Mesenchymal stem cell of the bone marrow (primary cell): Measurements from ENCODE around the gene TBC1D16.

GRCh38 chr17:78821800-78823112 lies 18.4 kb downstream of the USP36 start:
- CAGE, long polyA plus RNA = no peak

DNA sequence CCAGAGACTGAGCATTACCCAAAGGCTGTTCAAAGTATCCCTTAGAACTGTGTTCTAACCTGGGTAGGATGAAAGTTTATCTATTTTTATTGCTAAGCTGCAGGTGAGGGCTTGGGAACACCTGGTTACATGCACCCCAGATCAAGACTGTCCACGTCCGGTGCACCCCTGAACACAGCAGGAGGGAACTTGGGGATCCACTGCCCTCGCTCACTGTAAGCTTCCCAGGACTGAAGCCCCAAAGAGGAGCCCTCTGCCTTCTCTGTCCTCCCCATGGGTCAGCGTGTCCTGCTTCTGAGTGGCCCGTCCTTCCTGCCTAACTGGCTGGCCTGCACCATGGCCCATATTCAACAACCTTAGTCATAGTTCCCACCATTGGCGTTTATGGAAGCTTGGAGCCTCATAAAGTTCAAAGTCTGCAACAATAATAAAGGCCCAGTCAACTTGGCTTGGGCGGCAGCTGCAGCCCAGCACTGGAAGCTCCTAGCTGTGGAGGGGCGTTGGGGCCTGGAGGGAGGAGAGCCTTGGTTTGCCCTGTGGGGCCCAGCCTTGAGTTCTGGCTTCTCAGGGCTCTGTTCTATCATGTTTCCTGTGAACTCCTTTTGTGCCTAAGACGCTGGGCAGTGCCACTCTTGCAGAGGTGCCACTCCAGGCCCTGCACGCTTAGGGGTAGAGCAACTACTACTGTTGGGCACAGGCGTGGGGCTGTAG lies 1.1 kb upstream of the ENGASE start:
- CAGE, long polyA plus RNA = no peak

GRCh38 chr17:79432997-79433216 lies 177.9 kb downstream of the RBFOX3 start:
- CAGE, long polyA plus RNA = no peak

- CAGE, long polyA plus RNA = no peak
Measured at GRCh38 chr17:79664886-79665771, 54.3 kb upstream of the RBFOX3 start.

- CAGE, long polyA plus RNA = no peak
Measured at GRCh38 chr17:79715280-79715877, 15.4 kb upstream of the ENPP7 start.

GRCh38 chr17:79786326-79787055 lies 8.5 kb downstream of the CBX2 start:
- CAGE, long polyA plus RNA = no peak

DNA sequence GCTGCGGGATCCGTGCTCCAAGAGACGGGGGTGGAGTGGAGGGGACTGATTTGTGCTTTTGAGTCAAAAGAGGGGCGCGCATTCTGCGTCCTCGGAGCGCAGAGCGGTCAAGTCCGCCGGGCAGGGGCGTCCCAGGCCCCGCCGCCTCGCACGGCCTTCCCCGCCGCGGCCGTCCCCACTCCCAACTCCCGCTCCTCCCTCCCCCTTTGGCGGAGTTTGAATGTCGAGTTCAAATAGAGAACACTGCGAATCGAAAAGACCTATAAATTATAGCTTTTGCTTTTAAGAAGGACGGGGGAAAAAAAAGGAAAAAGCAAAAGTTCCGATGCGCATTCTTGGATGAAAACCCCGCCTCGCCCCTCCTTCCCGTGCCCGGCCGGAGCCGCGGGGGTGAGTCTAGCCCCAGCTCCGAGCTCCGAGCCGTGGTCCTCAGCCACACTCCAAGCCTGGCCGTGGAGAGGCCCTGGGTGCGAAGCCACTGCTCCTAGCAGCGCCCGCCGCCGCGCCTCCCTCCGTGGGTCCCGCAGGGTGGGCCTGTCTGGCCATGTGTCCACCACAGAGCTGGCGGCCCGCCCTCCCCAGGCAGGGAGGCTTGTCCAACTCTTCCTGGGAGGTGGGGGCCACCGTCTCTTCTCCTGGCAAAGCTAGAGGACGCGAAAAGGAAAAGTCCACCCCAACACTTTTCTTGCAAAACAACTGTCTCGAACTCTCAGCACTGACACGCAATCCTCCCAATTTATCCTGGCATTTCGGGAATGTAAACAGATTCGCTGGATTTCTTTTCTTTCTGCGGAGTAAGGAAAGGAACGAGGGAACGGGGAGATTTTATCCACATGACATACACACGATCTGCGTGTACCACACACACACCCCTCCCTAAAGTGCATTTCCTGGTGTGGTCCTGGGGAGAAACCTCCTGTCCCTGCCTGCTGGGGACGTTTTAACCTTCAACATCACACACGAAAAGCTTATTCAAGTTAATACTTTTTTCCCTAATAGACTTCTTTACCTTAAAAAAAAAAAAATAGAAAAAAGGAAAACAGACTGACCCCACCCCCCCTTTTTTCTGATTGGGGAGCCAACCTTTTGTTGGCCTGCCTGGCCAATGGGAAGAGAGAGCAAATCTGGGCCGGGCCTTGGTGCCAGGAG lies 3.5 kb downstream of the CBX8 start:
- CAGE, long polyA plus RNA = no peak

DNA sequence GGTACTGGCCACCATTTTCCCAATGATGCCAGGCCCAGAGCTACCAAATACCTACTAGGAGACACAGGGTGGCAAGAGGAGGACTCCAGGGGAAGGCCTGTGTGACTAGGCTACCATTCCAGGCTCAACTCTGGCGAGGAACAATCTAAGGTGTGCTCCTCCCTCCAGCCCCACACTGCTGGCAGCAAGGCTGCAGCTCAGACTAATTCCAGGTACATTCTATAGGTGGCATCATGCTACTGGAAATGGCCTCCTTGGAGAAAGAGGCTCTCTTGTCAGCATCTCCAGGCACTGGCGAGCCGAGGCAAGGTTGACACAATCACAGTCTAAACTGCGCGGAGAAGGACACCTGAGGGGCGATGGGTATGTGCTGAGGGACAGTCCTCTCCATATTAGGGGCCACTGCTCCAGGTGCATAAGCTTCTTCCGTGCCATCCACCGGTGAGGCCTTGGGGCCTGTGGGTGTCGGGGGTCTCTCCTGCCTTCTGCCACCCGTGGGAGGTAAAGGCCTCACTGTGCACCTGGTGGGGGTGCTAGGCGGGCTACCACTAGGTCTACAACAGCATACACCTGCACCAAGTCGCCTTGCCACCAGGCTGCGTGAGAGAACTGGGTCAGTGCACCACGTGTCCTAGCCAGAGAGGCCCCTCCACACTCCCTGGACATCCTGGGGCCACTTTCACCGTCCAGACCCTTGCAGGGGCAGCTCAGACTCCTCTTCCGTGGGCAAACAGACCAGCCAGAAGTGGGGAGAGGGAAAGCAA lies 11.9 kb upstream of the CBX8 start:
- CAGE, long polyA plus RNA = no peak

DNA sequence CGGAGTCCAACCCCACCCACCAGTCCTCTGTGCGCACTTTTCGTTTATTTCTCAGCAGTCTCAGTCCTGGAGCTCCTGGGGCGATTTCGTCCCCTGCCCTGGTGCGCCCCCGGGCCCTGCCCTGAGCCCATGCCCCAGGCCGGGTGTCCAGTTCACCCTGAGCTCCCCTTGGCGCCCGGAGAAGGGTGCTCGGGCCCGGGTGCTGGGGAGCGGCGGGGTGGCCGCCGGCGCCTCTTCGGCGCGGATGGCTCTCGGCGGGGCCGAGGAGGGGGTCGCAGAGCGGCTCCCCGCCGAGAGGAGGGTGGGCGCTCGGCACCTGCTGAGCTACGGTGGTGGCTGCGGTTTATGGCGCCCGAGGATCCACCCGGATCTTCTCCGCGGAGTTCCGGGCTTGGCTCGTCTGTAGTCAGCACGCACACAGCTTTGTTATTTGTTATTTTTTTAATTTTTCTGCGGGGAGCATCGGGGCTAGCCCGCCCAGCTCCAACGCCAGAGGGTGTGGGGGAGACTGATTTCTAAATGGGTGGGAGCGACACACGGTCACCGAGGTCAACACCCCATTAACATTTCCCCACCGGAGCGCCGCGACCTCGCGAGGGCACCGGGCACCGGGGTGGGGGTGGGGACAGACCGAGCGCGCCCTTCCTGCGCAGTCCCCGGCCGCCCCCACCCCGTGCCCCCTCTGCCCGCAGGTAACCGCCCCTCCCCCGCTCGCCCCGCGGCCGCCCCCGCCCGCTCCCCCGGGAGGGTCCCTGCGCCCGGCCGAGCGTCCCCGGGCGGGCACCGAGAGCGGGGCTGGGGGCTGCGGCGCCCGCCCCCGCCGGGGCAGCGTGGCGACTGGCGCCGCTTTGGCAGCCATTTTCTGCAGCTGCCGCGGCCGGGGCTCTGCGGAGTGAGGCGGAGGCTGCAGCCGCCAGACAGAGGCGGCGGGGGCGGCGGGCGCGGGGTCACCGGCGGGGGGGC lies 16.0 kb upstream of the CBX8 start:
- CAGE, long polyA plus RNA = no peak

- CAGE, long polyA plus RNA = no peak
Measured at GRCh38 chr17:79813747-79814104, 16.8 kb upstream of the CBX8 start.

GRCh38 chr17:79838121-79838281 lies 1.2 kb downstream of the CBX4 start:
- CAGE, long polyA plus RNA = no peak

DNA sequence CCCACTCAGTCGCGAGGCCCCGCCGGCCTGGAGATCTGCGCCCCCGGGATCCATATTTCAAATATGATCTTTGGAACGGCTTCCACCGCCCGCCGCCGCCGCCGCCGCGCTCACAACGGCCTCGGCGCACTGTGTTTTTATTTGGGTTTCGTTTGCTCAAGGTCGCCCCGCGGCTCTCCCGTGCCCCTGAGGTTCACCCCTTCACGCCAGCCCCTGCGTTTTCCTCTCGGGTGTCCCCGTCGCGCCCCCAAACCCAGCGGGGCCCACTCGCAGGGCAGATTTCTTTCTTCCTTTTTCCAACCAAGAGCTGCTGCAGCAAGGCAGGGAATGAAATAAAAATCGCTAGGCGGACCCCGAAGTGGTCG lies 4.3 kb upstream of the CBX4 start:
- CAGE, long polyA plus RNA = no peak

GRCh38 chr17:79932756-79933546 lies 93.7 kb upstream of the CBX4 start:
- CAGE, long polyA plus RNA = no peak

- CAGE, long polyA plus RNA = no peak
Measured at GRCh38 chr17:80035745-80035925, at the start of gene TBC1D16. TBC1D16 (minus strand) TSS chr17:80035872.

DNA sequence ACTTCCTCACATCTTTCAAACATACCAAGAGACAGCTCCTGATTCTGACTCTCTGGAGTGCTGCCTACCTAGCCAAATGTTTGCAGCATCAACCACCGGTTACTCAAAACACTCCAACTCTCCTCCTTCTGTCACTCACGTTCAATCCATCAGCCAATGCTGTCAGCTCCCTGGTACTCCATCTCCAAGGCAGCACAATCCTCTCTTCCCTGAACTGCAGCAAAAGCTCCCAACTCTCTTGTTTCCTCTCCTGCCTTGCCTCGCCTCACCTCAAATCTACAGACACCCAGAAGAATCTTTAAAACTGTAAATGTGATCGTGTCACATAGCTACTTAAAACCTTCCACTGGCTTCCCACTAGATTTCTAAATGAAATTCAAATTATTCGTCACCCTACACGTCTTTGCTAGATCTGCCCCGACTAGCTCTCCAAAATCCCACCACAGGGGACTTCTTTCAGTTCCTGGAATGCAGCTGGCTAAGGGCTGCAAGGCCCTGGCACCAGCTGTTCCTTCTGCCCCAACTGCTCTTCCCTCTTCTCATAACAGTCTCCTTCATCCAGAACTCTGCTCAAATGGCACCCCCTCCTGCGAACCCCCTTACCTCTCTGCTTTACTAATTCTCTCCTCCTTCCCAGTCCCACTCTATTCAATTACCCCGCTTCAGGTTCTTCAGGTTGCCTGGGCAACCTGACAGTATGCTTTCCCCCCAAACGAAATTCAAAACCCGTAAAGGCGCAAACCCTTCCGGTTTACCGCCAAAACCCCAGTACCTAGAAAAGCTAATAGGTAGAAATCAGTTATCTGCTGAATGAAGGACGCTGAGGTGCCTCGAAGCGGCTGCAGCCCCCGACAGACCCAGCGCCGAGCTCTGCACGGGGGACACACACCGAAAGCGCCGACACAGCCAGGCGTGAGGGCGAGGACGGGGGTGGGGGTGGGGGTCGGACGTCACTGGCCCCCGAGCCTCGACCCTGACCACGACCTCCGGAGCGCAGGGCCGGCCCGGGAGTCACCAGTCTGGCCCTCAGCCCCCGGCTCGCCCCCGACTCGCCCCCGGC lies 892 bp downstream of the EIF4A3 start:
- CAGE, long polyA plus RNA = no peak

DNA sequence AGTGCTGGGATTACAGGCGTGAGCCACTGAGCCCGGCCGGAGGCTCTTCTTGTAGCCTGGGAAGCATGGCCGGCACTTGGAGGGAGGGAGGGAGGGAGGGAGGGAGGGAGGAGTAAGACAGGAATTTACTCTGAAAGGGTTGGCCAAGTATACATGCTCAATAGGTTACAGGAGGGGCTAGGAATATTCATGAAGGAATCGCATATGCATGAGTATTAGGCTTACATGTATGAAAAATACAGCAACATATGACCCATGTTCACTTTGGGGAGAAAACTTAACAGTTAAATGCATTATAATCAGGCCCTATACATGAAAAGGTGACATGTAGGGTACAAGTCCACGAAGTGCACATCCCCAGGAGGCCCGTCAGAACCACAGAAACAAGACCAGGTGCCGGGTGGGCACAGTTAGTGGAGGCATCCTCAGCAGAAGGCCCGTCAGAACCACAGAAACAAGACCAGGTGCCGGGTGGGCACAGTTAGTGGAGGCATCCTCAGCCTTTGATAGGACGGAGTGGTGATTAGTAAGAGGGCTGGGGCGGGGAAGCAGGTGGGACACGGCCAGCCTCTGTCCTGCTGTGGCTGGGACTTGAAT lies 3.3 kb upstream of the RNF213 start:
- CAGE, long polyA plus RNA = no peak

GRCh38 chr17:80263786-80264439 lies 3.3 kb downstream of the RNF213 start:
- CAGE, long polyA plus RNA = no peak

DNA sequence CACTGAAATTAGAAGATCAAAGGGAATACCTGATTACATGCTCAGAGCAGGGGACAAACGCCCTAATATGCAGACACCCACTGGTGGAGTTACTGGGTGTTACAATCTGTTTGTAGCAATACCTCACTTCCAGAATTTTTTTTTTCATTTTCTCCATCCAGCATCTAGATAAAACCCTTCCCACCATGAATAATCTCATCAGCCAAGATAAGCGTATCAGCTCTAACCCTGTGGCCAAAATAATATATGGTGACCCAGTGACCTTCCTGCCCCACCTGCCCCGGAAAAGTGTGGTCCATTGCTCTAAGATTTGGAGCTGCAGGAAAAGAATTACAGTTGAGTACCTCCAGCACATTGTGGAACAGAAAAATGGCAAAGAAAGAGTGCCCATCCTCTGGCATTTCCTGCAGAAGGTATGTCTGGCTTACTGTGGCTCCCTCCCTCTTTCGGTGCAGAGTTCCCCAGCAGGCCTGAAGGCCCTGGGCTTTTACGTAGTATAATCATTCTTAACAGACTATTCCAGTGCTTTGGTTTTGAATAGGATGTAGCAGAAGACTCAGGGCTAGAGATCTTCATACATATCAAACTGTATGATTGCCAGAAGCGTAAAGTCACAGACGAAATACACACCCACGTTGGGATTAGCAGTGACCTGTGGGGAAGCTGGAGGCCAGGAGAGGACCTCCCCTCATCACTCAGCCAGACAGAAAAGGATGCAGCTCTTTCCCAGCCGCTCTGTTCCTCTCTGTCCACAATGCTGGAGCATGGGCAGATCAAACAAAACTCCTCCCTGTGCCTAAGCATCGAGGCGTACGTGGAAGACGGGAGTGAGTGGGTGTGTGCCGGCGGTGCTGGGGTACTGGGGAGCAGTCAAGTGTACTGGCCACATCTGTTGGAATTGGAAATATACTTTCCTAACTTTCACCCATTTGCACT lies 31.2 kb upstream of the ENDOV start:
- CAGE, long polyA plus RNA = no peak

DNA sequence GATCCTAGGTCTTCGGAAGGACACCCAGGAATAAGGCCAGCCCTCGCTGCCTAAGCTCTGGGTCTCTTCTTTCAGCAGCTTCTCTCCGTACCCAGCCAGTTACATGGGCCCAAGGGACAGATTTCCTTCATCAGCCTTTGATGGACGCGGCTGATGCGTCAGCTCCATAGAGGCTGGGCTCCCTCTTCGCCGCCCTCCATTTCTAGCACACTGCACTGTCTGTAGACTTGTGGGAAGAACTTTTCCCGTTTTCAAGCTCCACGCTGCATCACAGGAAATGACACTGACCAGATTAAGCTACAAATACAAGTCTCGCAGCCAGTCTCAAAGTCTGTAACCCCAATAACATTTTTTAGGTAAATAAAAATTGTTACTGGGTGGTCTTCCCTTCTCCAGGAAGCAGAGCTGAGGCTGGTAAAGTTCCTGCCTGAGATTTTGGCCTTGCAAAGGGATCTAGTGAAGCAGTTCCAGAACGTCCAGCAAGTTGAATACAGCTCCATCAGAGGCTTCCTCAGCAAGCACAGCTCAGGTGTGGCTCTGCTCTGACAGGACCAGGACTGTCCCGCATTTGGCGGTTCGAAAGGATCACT lies 30.2 kb upstream of the ENDOV start:
- CAGE, long polyA plus RNA = no peak

DNA sequence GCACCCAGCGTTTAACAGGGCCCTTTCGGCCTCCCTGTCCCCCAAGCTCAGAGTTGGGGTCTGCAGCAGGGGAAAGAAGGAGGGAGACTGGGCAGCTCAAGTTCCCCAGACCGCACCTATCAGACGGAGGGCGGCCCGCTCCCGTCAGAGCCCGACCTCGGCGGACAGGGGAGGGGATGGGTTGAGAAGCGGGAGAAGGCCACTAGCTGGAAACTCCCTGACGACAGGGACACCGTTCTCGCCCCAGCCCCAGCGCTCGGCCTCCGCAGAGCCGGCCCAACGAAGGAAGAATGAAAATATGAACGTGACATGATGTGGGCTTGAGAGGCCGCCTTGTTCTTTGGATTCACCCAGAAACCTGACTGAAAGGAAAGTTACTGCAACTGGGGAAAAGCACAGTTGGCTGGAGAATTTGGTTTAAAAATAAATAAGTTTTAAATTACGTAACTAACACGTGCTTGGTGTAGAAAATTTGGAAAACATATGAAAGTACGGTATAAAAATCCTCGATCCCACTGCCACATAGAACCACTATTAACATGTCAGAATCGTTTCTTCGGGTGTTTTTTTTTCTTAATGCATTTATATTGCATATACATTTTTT lies 21.1 kb downstream of the NPTX1 start:
- CAGE, long polyA plus RNA = no peak